ENCODE measurements around a stretch of chr9.

GRCh38 chr9:132942505-132943141 is 1.8 kb downstream of the TSC1 start:
- PRO-cap = no peak

- PRO-cap = no peak
Measured at GRCh38 chr9:133054017-133054585, 7.7 kb upstream of the CEL start.

DNA sequence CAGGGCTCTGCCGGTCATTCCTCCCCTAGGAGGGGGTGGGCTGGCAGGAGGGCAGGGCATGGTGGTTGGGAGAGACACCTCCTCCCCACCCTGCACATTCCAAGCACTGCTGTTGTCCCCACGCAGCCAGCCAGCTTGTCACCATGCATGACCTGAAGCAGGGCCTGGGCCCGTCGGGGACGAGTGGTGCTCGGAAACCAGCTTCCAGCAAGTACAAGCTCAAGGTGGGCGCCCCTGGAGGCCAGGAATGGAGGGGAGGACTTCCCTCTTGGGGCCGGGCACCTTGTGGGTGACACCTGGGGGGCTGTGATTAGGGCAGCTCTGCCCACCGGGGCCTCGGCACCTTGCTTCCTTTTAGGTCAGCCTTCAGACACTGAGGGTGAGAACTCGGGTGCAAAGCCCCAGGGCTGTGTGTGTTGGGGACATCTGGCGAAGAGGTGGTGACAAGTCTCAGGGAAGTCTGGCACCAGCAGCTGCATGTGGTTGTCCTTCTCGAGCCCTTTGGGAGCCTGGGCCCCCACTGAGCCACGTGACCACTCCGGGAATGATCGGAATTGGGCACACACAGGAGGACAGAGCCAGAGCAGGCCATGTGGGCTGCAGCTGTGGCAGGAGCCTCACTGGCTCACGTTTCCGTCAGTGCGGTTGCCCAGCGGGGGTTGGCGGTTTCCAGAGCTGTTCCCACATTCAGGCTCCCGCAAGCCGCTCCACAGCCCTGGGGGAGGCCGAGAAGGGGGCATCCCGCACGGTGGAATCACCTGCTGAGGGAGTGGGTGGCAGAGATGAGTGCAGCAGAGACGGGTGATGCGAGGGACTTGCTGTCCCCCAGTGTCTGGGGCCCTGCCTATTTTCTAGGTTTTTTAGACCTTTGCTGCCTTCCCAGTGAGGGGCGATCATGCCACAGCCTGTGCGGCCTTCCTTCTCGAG is 6.9 kb upstream of the CEL start:
- PRO-cap = no peak

- PRO-cap = no peak
Measured at GRCh38 chr9:133078453-133078967, 16.7 kb downstream of the CEL start.

DNA sequence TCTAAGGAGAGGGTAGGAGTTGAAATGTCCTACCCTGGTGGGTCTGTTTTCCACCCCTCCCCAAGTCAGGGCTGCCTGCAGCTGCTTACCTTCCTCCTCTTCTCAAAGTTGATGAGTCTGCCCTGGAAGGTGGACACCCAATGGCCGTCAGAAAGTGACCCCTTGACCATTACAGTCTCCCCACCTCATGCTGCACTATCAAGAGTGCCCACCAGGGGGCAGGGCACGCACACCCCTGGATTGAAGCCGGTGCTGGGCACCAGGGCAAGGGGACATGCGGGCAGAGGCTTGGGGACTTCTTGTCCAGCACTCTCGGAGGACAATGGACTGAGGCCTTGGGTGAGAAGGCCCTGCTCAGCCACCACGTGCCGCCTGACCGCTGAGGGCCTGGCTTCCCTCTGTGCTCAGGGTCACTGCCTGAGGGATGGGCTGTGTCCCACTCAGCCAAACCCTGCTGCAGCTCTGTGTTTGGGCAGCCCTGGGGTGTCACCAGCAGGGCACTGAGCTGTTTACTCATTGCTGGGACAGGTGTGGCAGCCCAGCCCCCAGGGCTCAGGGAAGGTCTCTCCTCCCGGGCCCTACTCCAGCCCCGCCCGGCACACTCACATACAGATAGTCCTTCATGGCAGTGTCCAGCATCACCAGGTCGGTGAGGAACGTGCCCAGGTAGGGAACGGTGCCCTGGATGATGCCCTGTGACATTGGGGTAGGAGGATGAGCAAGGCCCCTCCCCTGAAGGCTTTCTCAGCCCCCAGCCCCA is 17.7 kb downstream of the RALGDS start:
- PRO-cap = no peak

- PRO-cap = no peak
Measured at GRCh38 chr9:133107349-133107714, 13.7 kb downstream of the RALGDS start.

GRCh38 chr9:133119870-133120844 is 883 bp downstream of the RALGDS start:
- PRO-cap = bidirectional peak, plus-strand start at chr9:133119937, minus-strand start at chr9:133119827; bidirectional peak, plus-strand start at chr9:133120270, minus-strand start at chr9:133120135; bidirectional peak, plus-strand start at chr9:133120663, minus-strand start at chr9:133120385

DNA sequence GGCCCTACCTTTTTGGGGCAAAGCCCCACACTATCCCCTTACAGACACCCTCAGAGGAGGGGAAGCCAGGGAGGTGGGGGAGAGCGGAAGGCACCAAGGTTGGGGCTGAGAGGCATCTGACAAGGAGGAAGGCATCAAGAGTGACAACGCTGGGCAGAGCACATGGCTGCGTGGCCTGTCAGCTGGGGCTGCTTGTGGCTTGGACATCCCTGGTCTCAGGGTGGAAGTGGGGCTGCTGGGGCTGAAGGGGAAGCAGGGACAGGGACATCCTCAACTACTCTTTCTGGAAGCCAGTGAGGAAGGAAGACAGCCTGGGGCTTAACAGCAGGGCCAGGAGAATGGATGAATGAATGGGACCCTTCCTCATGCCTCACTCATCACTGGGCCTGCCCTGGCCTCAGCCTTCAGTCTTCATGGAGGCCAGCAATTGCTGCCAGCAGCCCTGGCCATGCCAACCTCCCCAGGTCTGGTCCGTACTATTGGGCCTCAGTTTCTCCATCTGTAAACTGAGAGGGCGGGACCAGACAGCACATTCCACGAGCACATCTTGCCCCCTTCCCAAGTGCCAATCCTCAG is 976 bp upstream of the RALGDS start:
- PRO-cap = no peak

- PRO-cap = unidirectional peak, minus-strand start at chr9:133123518
Measured at GRCh38 chr9:133122978-133123817, 2.2 kb upstream of the RALGDS start.

DNA sequence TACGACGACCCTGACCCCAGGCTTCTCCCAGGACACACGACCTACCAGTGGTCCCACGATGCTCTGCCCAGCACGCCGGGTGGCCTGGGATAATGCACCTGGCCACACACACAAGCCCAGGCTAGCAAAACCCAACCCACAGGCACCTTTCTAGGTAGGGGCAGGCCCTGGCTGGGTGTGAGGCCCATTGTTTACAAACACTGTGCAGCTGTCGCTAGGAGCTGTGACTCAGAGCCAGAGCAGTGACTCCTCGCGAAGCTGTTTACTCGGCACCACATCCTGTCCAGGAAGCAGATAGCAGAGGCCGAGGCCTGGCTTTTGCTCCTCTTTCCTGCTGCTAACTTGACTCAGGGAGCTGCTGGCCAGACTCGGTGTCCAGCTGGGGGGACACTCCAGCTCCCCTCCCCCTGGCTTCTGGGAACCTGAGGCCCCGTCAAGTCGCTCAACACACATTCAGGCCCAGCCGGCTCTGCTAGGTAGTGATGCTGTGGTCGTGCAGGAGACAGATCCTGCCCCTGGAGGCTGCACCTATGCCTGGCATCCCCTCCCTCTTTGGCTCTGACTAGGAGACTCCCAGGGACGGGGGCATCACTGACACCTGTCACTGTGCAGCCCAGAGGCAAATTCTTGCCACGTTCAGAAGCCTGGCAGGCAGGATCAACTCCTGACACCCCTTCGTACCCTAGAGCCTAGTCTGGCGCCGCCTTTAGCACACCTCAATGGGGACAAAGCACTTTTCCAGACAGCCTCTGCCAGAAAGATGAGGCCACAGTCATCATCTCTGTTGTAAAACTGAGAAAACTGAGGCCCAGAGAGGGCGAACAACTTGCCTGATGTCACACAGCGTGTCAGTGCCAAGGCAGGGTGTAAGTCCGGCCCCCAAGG is 12.9 kb upstream of the RALGDS start:
- PRO-cap = unidirectional peak, plus-strand start at position 293 of the sequence

GRCh38 chr9:133144912-133145517 is 18.7 kb downstream of the GBGT1 start:
- PRO-cap = no peak

- PRO-cap = no peak
Measured at GRCh38 chr9:133148317-133148450, 15.5 kb downstream of the GBGT1 start.

DNA sequence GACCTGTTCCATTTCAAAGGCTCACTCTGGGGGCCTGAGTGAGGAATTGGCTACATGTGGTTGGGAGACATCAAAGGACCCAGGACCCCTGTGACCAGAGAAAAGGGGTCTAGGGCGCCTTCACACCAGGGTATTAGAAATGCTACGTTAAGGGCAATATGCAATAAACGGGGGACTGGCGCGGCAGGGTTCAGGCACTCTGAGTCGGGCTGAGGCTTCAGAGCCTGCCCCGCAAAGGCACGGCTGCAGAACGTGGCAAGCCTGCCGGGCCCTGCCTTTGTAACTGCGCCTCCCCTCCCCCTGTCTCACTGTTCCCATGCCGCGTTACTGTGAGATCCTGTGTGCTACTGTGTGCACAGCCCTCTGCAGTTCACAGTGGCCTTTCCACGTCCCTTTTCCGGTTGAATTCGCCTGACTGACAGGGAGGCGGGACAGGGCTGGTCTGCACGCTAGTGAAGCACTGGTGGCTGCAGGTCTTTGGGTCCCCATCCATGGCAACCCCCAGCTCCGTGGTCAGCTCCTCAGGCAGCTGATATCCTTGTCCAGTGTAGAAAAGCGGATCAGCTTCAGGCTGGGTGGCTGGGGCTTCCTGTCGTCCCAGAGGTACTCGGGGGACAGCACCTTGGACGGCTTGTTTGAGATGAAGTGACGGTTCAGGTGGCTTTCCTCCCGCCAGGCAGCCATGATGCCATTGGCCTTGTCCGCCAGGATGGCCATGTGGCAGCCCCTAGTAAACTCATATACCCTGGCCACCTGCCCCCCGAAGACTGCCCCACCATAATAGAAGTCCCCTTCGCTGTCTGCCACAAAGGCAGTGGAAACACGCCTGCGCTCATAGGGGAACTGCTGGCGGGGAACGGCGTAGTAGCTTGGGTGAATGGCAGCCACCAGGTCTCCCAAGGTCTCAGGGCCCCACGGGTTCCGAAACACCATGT is 10.4 kb downstream of the GBGT1 start:
- PRO-cap = no peak

DNA sequence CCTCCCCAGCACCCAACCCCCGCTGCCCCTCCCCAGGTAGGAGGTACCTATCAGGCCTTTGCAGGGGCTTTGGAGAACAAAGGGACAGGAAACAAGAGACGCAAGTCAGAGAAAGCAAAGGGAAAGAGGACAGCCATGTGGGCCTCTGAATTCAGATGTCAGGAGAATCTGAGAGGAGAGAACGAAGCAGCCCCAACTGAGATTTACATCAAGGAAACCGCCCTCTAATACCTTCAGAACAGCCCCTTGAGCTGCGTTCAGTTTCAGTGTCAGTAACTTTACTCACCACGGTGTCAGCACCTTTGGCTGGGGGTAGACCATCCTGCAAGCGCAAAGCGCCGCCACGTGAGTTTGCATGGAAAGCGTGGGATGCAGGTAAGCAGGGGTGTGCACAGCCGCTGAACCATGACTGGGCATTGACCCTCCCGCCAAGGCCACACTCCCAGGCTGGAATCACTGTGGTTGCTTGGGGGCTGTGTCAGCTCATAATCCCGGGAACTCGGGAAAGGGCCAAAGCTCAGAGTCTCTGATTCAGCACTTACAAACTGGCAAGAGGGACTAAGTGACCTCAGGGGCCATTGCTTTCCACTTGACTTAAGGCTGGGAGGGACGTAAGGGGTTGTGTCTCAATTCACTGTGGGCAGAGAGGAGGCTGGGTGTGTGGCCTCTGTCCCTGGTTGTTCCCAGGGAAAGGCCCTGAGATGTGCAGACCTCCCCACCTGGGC is 48.9 kb upstream of the OBP2B start:
- PRO-cap = no peak

DNA sequence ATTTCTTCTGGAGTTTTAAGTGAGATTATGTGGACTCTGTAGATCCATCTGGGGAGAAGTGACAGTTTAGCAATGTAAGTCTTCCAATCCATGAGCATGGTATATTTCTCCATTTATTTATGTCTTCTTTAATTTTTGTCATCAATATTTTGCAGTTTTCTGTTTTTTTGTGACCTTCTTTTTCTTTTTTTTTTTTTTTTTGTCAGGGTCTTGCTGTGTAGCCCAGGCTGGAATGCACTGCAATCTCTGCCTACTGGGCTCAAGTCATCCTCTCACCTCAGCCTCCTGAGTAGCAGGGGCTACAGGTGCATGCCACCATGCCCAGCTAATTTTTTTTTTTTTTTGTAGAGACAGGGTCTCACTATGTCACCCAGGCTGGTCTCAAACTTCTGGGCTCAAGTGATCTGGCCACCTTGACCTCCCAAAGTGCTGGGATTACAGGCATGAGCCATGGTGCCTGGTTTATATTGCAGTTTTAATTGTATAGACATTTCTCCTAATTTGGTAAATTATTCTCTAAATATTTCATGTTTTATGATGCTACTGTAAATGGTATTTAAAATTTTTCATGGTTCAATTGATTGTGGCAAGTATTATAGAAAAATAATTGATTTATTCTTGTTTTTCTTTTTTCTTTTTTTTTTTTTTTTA is 58.0 kb upstream of the OBP2B start:
- PRO-cap = no peak

- PRO-cap = bidirectional peak, plus-strand start at chr9:133275296, minus-strand start at chr9:133275201
Measured at GRCh38 chr9:133275131-133275378, 60.9 kb downstream of the SURF6 start.

DNA sequence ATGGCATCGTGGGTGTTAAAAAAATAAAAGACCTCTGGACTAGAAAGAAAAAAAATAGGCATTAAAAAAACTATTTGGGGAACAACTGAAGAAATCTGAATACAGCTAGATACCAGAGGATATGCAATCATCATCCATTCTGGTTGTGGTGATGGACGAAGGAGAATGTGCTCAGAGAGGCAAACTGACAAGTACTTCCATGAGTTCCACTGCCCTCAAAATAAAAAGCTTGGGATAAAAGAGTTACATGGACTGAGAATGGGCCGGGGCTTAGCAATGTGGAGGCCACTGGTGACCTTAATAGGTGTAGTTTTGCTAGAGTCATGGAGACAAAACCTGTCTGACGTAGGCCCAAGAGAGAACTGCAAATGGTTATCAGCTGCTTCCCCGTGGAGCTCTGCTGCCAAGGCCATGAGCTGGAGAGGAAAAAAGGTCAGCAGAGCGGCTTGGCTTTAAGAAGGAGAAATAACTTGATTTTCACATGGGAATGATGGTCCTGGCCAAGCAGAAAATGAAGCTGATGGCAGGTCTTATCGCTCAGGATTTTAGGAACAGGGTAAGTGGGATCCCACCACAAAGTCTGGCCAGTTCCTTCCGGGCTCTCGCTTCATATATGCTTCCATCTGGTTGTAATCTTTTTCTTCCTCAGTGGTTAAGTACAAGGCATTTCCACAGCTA is 3.6 kb upstream of the SURF6 start:
- PRO-cap = no peak

DNA sequence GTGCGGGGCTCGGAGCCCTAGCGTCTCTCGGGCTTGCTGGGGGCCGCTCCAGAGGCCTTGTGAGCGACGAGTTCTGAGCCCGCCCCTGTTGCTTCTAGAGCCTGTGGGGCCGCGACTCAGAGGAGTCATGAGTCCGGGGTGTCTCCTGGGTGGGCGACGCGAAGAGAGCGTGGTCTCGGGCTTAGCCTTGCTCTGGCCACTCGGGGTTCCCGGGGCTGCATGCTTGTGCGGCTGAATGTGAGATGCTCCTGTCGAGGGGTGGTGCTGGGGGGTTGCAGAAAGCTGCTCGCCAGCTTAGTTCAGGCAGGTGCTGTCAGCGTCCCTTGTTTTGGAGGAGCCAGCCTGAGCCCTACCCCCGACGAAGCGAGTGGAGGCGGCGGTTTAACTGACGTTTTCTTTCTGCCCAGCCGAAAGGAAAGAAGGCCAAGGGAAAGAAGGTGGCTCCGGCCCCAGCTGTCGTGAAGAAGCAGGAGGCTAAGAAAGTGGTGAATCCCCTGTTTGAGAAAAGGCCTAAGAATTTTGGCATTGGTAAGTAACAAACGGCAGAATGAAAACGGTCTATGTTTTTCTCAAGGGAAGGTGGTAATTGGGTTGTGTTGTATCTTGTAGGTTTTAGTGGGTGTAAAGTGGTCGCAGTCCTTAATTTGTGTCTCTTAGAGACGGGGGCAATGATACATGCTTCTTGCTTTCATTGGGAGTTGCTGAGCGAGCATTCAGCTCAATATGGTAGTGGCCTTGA is 666 bp downstream of the RPL7A start:
- PRO-cap = no peak

- PRO-cap = no peak
Measured at GRCh38 chr9:133349298-133349889, 1.4 kb downstream of the RPL7A start.

- PRO-cap = no peak
Measured at GRCh38 chr9:133350688-133351492, 2.9 kb downstream of the RPL7A start.

All from trachea (tissue), 1 donor.